ENCODE measurements around the genes SLC22A31 and CDK10.

DNA sequence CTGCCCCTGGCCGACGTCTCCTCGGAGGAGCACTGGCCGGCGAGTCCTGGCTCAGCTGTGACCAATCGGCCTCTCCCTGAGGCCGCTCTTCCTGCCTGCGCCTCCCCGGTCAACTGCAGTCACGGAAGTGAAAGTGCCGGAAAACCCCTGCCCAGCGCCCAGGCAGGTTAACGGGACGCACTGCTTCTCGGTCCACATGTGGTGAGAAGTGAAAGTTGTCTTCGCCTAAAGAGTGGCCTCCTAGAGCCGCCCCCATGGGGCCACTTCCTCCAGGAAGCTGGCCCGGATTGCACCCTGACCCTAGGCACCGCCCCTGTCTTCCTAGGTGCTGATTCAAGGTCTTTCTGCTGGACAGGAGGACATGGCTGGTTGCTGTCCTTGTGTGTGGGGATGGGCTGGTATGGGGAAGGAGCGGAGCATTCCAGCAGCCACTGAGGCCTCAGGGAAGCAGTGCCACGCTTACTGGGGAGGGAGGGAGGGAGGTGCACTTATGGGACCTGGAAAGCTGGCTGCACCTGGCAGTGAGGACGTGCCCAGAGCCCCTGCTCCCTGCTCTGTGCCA is 5.2 kb downstream of the CBFA2T3 start:
- PRO-cap: no peak

GRCh38 chr16:89065096-89065507 is 28.6 kb upstream of the ACSF3 start:
- PRO-cap: no peak

DNA sequence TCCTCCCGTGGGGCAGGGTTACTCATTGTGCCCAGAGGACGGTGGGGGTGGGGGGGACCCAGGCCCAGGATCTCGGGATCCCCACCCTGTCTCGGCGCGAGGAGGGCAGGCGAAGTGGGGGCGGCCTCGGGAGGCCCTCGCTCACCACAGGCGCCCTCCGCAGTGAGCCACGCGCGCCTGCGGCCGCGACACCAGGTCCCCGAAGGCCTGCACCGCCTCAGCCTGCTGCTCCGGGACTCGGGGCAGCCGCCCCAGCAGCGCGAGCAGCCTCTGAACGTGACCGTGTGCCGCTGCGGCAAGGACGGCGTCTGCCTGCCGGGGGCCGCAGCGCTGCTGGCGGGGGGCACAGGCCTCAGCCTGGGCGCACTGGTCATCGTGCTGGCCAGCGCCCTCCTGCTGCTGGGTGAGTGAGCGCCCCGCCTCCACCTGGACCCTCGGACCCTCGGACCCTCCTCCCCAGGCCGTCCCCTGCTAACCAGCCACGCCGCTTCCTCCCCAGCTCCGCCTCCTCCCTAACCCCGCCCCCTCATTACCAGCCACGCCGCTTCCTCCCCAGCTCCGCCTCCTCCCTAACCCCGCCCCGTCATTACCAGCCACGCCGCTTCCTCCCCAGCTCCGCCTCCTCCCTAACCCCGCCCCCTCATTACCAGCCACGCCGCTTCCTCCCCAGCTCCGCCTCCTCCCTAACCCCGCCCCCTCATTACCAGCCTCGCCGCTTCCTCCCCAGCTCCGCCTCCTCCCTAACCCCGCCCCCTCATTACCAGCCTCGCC is 8.1 kb downstream of the SLC22A31 start:
- PRO-cap: no peak

DNA sequence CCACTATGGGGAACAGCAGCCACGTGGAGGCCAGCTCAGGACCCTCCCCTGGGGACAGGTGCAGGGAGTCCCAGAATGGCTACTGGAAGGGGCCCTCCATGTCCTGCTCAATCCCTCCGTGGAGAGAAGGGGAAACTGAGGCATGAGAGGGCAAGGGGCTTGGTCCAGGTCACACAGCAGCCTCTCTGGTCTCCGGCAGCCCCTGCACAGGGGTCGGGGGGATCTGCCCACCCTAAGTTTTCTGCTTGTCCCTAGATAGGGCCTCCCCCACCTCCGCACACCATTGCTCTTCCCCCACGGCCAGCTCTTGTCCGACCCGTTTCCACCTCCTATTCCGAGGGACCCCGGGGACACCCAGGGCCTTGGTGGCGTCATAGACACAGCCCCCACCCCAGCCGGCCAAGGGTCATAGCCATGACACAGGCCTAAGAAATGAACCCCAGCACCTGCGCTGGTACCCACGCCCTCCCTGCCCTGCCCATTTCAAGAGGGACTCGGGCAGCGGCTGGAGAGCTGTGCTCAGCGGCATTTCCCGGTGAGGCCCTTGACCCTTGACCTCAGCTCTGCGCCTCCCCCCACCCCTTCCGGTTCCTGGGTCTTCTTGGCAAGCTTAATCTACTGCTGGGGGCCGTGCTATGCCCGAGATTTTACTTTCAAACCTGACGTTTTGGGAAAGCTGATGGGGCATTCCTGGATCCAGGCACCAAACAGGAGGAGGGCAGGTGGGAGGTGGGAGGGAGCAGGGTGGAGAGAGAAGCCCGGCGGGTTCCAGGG is at the start of gene SLC22A31:
Gene SLC22A31 (minus strand): TSS at position 724 of the 774 bp plus-strand sequence.
- PRO-cap: no peak

GRCh38 chr16:89266999-89267457 is 49.5 kb downstream of the ZNF778 start:
- PRO-cap: unidirectional peak, minus-strand start at chr16:89267198

DNA sequence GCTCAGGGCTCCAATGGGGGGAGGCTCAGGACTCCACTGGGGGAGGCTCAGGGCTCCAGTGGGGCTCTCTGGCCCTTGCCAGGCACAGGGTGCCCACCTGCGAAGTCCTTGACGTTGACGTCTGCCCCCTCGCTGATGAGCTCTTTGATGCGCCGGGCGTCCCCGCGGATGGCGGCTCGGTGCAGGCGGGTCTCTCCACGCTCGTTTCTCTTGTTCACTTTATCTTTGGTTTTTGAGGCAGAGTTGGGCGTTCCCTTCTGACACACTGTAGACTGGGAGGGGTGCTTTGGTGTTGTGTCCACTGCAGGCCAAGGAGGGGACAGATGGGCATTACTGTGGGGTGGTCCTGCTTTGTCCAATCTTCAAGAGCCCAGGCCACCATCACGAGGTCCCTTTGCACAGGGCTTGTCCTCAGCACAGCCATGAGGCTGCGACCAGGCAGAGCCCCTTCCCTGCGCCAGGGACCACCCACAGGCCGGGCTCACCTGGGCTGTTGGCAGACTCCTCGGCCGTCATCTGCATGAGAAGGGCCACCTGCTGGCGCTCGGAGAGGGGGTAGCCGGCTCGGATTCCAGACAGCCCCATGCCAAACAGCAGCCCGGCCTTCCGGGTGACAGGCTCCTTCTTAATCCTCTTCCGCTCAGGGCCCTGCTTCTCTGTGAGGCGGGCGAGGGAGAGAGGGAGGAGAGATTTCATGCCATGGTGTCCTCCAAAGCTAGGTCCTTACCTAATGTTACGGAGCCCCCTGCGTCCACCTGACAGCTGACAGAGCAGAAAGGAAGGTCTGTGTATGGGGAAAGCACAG is 73.2 kb downstream of the ZNF778 start:
- PRO-cap: no peak

DNA sequence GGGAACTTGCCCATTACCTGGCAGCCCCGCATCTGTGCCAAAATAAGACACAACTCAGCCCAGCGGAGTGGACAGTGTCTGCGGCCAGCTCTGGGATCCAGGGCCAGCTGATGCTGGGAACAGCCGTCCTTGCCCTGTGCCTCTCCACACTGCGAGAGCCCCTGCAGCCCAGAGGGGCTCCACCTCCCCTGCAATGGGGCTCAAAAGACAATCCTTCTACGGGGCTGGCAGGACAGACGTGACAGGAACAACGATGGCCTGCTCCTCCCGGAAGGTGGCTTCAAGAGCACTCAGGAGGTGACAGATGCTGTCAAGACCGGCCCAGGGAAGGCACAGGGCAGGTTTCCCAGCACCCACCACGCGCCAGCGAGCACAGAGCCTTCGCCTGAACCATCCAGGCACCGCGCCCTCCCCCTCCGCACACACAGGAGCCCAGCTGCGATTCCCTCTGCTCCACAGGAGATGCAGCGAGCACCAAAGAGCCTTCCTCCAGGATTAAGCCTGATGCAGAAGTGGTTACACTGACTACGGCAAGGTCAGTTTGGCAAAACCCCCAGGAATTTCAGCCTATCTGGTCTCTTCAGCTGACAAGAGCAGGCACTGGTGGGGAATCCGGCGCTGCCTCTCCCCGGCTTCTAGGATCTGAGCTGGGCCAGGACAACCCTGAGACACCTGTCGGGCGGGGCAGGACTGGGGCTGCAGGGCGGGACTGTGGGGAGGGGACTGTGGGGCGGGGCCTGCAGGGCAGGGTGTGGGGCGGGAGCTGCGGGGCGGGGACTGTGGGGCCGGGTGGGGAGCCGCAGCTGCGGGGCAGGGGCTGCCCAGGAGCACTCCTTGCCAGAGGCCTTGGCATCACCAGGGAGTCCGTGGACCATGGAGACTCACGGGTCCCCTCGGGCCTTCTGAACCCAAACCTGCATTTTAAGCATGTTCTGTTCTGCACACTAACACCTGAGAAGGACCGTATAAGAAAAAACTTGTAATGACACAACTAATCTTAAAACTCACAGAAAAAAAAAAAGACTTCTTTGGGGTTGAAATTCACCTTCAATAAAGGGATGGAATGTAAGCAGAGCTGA is 103.5 kb downstream of the ZNF778 start:
- PRO-cap: unidirectional peak, minus-strand start at position 644 of the sequence

- PRO-cap: no peak
These were observed 126.9 kb downstream of the ANKRD11 start for GRCh38 chr16:89363368-89363937.

- PRO-cap: no peak
These were observed 117.6 kb downstream of the ANKRD11 start for GRCh38 chr16:89372717-89373198.

DNA sequence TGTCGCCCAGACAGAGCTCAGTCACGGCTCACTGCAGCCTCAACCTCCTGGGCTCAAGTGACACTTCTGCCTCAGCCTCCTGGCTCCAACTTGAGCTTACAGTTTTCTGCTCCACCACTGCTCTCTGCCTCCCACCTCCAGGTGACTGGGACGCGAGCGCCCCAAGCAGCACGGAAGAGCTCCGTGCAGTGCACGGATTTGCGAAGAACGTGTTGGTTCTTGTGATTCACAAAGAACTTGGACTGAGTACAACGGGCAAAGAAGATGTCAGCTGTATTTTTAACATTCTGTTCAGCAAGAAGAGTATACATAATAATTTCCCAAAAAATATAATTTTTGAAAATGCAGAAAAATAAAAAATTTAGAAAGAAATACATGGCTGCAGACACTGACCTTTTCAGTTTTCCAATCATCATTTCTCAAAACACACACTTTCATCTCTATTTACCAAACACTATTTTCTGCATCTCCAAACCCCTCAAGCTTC is 110.8 kb downstream of the ANKRD11 start:
- PRO-cap: no peak

GRCh38 chr16:89389237-89389475 is 101.2 kb downstream of the ANKRD11 start:
- PRO-cap: no peak

DNA sequence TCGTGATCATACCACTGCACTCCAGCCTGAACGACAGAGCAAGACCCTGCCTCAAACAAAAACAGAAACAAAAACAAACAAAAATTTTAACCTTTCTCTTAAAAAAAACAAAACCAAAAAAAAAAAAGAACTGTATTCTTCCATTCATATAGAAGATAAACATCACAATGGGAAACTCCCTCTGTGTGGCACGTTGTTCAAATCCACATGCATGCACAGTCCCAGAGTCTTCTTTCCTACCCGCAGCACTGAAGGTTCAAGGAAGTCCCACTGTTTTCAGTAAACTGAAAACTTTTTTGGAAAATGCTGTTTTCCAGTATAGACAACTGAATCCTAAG is 51.5 kb downstream of the ANKRD11 start:
- PRO-cap: no peak

DNA sequence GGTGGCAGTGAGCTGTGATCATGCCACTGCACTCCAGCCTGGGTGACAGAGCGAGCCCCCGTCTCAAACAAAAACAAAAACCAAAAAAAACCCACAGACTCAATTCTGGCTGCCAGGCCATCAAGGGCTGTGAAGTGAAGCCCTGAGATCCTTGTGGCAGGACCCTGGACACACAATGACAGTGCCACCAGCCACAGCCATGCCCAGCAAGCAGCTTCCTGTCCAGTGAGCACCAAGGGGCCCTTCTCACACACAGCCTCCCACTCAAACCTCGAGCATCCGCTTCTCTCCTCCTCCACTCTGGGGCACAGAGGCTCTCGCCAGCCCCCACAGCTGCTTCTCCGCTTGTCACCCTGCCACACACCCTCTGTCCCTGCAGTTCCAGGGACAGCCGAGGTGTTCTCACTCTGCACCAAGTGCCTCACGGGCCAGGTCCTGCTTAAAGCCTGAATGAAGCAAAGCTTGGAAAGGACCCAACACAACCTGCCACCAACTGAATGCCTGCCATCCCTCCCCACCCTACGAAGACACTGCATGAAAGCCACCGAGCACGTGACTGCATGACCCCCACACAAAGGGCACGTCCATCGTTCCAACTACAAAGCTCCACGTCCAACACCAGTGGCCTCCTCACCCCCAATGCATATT is 43.7 kb downstream of the ANKRD11 start:
- PRO-cap: no peak

DNA sequence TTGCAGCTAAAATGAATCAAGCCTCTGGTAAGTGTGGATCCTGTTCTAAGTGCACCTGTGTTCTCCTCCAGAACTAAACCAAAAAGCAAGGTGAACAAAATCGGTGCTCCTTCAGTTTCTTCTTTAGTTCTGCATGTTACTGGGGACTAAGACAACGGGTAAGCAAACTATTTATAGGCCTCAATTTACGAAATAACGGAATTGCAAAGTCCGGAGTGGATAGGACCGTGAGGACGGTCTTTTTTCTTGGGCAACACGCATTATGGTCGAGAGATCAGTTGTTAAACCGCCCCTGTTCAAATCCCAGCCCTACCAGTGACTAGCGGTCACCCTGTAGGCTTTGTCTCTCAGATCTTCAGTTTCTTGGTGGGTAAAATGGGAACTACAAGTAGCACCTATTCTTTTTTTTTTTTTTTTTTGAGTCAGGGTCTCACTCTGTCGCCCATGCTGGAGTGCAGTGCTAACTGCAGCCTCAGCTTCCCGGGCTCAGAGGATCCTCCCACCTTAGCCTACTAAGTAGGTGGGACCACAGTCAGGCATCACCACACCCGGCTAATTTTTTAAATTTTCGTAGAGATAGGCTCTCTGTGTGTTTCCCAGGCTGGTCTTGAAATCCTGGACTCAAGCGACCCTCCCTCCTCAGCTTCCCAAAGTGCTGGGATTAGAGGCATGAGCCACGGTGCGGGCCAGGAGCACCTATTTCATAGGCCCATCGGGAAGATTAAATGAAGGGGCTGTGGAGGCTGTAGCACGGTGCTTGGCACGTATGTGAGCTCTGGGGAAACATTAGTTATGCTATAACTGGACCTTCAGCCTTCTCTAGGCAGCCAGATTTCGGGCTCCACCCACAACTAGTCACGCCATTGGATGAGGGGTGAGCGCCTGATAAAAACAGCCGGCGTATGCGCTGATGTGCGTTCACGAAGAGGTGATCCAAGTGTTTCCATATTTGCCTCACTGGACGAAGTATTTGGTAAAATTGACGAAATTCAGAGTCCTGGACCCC is 1.3 kb upstream of the ANKRD11 start:
- PRO-cap: no peak

GRCh38 chr16:89574341-89575028 is 1.1 kb upstream of the CPNE7 start:
- PRO-cap: no peak

DNA sequence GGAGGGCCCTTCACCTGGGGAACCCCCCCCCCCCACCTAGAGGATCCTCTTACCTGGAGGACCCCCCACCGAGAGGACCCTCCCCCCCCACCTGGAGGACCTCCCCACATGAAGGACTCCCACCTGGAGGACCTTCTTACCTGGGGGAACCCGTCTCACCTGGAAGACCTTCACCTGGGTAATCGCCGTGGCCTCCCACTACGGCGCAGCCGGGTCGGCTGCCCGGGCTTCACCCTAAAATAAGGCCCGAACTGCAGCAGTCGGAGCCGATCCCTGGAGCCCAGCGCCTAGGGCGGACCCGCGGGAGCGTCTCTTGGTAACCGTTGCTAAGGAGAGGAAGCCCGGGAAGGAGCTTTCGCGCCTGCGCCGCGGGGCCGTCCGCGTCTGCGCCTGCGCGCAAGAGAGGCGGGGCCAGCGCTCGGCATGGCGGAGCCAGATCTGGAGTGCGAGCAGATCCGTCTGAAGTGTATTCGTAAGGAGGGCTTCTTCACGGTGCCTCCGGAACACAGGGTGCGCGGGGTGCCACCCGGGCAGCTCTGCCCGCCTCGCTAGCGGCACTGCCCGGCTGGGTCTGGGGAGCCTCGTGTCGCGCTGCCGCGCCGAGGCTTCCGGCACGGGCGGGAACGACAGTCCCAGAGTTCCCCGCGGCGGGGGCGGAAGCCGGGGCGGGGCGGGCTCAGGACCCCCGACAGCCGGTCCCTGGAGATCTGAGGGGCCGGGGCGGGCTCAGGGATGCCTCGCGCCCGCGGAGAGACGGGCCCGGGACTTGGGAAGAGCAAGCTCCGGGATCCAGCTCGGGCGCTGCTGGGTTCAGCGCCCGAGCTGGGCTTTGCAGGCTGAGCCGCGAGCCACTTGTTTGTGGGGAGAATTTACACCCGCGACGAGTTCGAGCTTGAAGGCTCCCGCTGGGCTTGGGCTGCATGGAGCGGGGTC is at the start of gene CDK10:
Gene CDK10 (plus strand): TSS at position 402 of the 933 bp plus-strand sequence.
- PRO-cap: unidirectional peak, plus-strand start at position 404 of the sequence; bidirectional peak, plus-strand start at position 710 of the sequence, minus-strand start at position 573 of the sequence

DNA sequence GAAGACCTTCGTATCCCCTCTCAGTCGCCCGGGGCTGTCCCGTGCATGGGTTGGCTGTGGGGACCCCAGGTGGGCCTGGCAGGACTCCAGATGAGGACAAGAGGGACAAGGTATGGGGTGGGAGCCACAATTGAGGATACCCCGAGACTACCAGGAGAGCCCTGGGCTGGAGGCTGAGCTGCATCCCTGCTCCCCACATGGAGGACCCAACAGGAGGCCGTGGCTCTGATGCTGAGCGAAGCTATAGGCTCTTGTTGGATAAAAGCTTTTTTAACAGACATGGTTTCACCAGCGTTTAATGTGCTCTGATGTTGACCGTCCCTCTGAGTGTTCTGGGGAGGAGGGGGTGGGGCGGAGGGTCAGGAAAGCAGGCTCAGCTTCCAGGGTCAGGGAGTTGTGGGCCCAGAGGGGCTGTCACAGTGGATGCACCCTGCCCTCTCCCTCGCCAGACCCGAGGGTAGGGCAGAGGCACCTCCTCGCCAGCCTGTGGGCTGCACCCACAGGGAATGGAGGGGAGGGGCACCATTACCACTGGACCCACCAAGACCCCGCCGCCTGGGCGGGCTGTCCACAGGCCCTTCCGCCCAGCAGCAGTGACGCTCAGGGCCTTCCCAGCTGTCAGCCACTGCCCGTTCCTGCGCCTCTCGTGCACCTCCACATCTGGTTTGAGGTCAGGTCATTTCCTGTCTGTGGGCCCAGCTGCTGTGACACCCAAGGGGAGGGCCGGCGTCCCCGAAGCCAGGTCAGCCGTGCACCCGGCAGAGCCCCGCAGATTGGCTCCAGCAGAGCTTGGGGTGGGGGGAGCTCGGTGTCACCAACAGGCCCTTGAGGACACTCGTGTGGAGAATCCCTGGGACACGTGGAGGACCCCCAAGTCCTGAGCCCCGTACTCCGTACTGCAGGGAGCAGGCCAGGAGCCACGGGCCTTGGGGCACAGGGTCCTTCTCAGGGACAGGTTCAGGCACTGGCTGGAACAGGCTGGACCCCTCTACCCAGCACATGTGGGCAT is 5.1 kb downstream of the SPATA2L start:
- PRO-cap: no peak

- PRO-cap: no peak
These were observed 3.7 kb downstream of the VPS9D1 start for GRCh38 chr16:89716738-89717666.

DNA sequence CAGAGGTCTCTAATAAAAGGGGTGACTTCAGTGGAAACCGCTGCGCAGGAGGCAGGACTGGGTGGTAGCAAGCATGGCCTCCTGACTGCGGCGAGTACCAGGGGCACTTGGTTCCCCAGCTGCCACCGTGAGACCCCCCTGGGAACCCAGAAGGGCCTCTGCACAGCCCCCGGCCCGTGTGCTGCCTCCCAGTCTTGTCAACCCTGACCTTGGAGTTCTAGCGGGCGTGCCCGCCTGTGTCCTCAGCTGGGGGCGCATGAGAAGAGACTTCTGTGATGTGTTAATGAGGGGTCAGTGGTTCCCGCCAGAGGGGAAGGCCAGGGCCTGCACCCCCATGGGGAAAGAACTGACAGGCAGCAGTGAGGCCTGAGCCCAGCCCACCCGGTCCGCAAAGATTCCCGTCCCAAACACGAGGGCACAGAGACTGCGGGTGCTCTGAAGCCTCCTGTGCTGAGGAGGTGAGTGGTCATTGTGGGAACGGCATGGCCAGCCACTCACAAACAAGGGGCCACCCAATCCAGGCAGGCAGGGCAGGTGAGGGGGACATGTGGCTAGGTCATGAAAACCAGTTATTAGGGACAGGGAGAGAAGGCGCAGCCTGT is 9.4 kb downstream of the ZNF276 start:
- PRO-cap: no peak

GRCh38 chr16:89732777-89733466 is 11.6 kb downstream of the ZNF276 start:
- PRO-cap: no peak